Placental pericyte (primary cell): ENCODE data around the genes WDR48, MYRIP and TRAK1.

DNA sequence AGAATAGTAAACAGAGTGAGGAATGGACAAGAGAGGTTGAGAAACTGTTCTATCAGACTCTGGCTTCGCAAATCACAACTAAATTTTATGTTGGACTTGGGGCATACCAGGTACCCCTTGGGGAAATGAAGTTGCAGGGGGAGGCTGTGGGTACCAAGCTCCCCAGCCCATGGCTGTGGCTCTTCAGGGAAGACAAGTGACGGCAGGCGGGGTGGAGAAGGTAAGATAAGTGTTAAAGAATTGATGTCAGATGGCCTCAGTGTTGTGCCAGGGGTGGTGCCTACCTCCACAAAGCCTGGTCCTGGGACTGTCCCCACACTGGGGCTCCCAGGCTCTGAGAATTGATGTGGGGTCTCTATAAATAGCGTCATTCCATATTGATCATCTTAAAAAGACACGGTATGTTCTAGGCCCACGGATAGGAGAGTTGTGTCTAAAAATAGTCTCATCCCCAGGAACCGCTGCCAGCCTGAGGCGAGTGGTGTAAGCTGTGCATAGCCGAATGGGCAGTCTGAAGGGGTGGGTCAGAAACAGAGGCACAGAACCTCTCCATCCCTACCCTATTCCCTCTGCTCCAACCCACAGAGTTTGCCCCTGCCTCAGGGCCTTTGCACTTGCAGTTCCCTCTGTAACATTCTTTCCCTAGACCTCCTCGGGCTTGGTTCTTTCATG is 5.1 kb downstream of the SCN5A start:
- CAGE, long polyA plus RNA: no peak

DNA sequence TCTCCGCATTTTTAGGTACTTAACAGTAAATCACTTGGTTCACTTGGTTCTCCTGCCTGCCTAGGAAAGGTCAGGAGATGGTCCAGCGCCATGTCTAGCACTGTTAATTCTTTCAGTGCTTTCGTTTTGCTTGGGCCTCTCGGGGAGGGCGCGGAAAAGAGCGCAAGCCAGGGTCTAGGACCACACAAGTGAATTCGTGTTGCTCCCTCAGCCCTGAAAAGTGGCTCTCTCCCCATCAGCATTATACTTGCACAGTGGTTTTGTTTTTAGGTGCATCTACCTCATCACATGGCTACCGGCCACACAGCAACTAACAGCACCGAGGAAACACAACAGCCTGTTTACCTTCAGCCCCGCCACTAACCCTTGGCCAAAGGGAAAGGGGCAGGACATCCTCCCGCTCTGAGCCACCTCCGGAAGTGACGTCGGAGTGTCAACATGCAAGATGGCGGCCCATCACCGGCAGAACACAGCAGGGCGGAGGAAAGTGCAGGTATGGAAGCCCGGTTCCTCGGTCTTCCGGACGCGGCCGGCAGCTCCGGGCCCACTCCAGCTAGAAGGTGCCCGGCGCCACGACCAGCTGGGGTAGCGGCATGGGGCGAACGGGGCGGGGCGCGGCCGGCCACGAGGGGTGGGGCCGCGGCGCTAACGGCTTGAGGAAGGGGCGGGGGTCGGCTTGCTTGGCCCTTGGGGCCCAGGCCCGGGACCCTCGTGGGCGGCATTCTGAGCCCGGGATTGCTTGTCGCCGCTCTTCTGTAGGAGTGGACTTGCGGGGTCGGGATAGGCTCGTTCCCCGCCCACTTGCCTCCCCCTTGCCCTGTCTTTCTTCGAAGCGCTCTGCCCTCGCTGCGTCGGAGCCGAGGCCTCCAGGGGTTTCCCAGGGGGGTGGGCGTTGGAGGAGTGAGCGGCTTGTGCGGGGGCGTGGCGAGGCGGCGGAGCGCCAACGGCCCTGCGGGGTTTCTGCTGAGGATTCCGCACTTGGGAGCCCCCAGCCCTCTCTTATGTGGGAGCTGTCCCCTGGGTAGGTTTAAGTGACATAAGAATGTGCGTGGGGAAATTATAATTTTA is at the start of gene WDR48:
WDR48 (plus strand) TSS at position 436 of the 1,068 bp plus-strand sequence.
- CAGE, long polyA plus RNA: start-site peak on the plus strand centred at position 447 of the sequence, 39 bp wide, 38 and 47 reads in 2 replicates

- CAGE, long polyA plus RNA: no peak
Measured at GRCh38 chr3:39122607-39123318, 15.3 kb downstream of the TTC21A start.

DNA sequence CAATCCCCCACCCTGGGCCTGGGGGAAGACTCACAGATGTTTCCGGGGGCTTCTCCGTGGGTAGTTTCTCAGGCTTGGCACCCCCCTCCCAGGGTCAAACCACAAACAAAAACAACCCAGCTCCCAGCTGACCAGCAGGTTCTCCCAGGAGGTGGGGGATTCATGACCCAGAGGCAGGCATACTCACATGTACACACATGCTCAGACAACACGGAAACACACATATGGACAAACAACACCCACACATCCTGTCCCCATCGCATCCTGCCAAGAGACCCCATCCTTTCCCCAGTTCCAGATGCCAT is 5.3 kb downstream of the CSRNP1 start:
- CAGE, long polyA plus RNA: no peak

DNA sequence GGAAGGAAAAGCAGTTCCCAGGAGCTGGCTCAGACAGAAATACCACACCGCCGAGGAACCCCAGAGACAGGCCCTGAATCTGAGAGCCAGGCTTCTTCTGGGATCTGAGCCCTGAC is 2.3 kb downstream of the CSRNP1 start:
- CAGE, long polyA plus RNA: no peak

DNA sequence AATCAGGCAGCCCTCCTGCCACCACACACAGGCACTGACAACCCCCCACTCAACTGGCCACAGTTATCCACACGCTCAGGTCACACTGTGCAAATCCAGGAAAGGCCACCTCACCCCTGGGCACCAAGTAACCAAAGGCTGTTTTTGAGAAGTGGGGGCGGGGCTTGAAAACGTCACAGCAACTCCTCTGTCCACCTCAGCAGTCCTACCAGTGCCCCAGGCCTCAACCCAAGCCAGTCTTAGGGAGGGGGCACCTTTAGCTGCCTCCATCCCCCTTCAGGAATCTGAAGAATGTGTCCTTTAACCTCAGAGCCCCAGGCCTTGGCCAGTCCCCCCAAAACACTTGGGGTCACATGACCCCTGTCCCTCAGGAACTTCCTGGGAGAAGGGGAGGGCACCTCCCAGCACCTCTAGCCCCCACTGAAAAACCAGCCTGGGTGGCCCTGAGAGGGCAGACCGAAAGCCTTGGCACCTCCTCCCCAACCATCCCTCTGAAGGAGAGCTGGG is 2.0 kb downstream of the CSRNP1 start:
- CAGE, long polyA plus RNA: no peak

DNA sequence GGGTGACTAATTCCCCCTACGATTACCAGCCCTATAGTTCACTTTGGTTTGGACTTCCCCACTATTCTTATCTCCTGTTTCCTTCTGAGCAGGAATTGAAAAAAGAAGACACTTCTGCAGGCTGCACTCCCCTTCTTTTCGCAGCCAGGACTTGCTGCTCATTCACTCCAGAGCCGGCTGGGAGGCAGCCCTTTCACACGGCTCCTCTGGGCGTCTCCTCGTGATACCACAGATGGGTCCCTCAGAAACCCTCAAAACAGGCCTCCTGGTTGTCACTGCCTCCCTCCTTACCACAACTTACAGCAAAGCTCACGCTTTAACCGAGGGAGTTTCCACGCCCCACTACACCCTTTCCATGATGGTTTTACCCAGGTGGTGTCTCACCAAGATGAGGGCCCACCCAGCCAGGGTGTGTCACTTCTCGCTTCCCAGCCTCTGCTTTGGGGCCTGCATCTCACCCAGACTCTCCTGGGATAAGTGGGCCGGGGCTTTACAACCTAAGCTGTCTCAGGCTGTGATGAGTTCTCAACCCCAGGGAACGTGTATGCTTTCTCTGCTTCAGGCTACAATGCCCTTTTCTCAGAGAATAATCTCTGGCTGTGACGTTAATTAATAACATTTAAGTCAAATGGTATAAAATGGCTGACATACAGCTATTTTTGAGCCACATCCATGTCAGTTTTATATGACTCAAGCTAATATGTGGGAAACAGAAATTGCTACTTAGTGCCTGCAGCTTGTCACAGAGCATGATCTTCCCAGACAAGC is 11.9 kb downstream of the CX3CR1 start:
- CAGE, long polyA plus RNA: no peak

GRCh38 chr3:39411402-39412361 is 5.2 kb downstream of the RPSA start:
- CAGE, long polyA plus RNA: no peak

DNA sequence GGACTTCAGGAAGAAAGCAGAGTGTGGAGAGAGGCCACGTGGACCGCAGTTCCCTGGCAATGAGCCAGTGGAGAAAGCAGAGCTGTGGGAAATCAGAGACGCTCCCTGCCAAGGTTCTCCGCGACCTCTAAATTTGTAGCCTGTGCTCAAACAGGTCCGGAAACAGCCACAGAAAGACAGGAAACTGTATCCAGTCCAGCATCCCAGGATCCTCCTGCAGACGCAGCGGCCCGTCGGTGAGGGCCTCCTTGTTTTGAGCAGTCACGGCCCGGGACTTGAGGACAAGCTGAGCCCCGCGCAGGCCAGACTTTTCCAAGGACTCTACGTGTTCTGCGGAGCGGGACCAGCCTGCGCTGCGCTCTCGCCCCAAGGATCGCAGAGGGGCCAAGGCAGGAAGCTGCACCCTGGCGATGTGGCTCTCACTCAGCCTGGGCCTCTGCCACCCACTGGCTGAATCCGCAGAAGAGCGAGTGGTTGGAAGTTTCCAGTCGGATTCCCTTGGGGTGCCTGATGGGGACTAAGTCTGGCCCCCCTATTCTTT is 22.3 kb downstream of the RPSA start:
- CAGE, long polyA plus RNA: no peak

DNA sequence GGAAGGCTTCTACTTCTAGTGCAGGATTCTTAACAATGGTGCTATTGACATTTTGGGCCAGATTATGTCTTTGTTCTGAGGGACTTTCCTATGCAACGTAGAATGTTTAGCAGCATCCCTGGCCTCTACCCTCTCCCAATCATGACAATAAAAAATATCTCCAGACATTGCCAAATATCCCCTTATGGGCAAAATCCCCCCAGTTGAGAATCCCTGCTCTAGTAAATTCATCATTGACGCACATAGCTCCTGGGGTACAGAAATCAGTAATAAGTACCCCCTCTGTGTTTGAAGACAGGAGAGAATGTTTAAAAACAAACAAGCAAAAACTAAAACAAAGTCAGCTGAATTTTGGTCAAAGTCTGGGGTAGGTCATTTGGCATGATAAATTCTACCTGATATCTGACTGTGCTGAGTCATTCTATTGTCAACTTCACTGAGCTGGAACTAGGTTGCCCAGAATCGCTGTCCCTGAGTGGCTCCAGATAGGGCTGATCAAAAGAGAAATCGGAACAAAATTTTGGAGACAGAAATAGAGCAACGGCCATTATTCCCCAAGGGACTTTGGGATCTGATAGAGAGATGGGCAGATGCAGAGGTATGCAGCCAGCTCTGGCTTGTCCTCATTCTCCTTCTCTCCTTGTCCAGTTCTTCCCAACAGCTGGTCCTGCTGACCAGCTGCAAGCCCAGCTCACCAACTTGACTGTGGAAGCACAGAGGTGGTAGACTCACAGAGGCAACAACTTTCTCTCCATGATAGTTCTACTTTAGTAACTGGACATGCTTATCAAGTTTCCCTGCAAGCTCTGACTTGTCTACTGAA is 57.4 kb upstream of the MYRIP start:
- CAGE, long polyA plus RNA: no peak

- CAGE, long polyA plus RNA: no peak
Measured at GRCh38 chr3:39808987-39810263, at the start of gene MYRIP. Gene MYRIP, plus strand, starts transcription at chr3:39809609.

DNA sequence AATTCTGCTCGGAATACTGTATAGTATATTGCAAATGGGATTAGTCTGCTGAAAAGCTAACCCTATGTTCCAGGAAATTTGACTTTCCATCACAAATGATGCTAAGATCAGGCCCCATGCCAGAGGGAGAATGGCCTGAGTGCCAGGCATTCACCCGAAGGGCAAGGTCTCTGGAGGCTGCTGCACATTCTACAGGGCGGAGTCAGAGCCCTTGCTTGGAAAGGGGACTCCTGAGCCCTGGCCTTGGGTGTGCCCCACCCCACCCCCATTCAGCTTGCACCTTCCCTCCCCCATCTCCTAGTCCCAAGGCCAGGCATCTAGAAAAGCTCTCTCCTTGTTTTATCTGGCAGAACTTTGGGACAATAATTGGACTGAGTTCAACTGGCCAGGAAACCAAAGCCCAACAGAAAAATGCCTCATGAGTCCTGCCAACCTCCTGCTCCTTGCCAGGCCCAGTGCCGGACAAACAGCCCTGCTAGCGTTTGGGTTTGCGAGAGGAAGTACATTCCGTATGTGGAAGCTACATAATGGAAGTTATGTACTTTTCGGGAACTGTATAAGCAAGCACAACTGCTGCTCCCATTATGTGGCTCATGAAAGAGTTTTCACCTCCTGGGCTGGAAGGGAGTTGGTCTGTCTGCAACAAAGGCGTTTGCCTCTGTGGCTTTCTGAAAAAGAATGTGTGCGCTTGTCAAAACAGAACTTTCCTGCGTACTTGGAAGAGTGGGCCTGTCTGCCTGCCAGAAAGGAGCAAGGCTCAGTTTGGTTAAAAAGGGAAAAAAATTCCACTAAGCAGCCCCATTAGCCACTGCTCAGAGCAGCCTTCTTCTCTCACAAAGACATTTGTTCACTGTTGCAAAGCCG is 321.5 kb upstream of the CTNNB1 start:
- CAGE, long polyA plus RNA: no peak

DNA sequence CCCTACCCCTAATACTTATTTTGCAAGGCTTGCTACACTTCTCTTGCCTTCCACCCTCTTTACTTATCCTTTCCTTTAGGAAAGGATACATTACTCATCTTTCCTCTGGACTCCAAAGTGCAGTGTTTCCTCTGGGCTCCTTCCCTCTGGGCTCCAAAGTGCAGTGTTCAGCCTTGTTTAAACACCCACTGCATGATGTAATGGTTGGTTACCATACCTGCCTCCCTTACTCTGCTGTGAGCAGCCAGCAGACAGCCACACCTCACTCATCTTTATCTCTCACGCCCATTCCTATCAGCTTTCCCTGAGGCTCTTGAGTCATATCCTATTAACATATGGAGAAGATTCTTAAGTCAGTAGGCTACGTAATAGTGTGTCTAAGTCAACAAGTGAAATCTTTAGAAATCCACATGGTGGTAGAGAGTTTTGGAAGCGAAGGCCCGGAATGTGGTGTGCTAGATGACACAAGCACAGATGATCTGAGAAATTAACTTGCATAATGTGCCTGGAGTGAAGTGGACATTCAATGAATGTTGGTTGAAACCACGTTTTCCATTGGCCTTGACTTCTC is 97.2 kb upstream of the CTNNB1 start:
- CAGE, long polyA plus RNA: no peak

DNA sequence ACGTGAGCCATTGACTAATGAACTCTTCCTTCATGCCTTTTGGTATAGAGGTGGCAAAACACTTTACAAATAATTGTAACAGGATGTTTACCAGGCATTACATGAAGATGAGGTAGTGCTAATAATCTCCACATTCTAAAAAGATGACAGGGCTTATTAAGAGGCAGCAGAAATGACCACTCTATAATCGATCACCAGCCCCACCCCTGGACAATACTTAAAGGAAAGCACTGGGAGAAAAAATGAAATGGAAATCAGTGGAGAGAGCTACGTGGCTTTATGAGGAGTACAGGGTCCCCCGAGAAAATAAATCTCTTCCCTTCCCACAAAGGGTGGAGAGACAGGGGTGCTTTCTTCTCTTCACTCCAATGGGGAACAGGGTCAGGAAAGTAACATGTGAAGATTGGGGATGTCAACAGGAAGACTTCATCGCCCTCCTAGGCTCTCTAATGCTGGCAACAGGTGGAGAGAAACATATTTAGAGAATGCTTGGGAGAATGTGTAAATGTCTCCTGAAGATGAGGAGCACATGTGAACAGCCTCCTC is 32.1 kb upstream of the CTNNB1 start:
- CAGE, long polyA plus RNA: no peak

GRCh38 chr3:42013308-42014157 is 51.6 kb upstream of the ULK4 start:
- CAGE, long polyA plus RNA: no peak

DNA sequence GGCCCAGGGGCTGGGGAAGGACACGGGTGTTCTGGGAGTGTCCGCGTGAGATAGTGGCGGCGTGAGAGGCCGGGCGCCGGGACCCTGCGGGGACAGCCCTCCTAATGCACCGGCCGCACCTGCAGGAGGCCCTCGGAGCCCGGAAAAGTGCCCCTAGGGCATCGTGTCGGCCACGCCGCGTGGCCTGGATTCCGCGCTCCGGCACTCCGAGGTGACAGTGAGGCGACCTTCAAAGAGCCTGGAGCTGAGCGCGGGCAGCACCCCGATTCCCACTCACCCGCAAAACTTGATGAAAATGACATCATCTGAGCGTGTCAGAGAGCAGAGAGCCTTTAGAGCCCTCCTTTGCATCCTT is 52.2 kb upstream of the ULK4 start:
- CAGE, long polyA plus RNA: no peak

DNA sequence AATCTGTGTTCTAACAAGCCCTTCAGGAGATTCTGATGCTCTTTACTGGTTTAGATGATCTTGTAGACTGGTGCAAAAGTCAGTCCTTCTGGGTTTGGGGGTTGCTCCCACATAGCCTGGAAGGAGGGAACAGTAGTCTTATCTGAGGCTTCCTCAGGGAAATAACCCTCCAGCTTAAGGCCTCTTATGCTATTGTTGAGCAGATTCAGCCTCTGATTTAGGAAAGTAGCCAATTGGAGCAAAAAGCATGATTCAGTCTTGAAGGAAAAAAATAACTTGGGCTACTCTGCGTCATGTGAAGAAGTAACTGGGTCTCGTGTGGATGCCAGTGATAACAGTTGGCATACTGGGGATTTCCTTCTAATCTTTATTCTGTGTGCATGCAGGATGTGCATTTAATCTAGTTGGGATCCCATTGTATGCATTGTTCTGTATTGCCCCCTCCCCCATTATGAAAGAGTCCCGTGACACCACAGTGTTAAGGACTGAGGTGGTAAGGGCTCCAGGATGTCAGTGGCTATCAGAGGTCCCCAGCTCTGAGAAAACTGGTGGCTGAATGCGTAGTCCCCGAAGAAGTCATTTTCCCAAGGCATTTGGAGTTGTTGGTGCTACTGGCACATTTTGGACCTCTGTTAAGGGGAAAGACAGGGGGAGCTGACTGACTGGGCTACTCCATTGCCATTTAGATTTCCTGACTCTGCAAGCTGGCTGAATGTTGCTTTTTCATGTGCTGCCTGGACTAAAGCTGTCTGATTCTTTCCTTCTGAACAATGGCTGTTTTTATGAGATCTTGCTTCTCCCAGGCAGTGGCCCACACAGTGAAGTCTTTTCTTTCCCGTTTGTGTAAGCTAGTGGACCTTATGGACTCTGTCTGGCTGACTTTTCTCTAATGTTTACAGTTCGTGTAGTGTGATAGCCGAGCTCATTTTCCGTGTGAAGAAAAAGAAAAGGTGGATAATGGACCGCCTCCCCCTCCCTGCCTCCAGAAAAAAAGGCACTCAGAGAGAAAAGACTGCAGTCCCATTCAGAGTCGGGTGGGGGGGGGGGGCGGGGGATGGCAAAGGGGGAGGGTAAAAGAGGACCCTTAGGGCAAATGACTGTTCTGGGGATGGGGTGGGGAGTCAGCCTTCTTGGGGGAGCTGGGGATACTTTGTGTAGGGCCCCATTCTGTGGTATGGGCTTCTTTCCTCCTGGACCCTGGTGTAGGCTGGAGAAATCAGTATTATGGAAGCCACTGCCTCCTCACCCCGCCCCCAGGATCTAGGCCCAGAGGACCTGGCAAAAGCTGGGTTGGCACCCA is 38.4 kb upstream of the TRAK1 start:
- CAGE, long polyA plus RNA: no peak

DNA sequence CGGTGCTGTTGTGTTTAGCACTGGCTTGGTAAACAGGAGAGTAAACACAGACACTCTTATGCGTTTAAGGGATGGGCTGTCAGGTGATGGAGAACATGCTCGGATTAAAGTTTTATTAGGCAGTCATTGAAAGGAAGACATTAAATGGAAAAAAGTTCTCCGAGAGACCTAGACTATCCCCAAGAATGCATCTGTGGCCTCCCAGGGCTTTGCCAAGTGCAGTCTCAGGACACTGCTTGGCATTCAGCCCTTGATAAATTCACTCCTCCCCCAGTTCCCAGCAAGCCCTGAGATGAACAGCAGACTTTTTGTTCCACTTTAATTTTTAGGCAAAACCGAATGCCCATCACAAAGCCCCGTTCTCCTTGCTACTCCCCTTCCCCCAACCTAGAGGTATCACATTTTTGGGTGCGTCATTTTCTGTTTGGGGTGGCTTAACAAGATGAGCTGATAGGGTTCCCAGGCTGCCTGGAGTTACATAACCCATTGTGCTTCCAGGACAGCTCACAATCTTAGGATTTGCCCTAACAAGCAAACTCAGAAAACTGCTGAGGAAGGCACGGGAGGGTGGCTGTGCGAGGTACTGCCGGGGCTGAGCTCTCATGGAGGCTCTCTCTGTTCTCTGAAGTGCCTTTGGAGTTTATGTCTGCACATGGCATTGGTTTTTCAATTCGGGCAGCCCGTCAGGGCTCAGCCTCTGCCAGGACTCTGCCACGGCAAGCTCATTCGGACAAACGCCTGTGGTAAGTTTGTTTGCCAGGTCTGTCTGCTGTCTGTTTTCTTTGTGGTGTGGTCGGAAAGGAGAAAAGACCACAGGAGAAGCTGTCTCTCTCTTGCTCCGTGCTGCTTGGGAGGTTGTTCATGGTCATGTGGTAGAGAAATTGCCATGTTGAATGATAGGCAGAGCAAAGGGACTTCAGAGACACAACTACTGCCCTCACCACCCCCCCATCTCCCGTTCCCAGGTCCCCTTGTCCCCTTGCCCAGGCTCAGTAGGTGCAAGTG is at the start of gene TRAK1:
TRAK1 (plus strand) TSS at position 540 of the 1,005 bp plus-strand sequence.
- CAGE, long polyA plus RNA: no peak

GRCh38 chr3:42099514-42100172 is 8.5 kb downstream of the TRAK1 start:
- CAGE, long polyA plus RNA: no peak

DNA sequence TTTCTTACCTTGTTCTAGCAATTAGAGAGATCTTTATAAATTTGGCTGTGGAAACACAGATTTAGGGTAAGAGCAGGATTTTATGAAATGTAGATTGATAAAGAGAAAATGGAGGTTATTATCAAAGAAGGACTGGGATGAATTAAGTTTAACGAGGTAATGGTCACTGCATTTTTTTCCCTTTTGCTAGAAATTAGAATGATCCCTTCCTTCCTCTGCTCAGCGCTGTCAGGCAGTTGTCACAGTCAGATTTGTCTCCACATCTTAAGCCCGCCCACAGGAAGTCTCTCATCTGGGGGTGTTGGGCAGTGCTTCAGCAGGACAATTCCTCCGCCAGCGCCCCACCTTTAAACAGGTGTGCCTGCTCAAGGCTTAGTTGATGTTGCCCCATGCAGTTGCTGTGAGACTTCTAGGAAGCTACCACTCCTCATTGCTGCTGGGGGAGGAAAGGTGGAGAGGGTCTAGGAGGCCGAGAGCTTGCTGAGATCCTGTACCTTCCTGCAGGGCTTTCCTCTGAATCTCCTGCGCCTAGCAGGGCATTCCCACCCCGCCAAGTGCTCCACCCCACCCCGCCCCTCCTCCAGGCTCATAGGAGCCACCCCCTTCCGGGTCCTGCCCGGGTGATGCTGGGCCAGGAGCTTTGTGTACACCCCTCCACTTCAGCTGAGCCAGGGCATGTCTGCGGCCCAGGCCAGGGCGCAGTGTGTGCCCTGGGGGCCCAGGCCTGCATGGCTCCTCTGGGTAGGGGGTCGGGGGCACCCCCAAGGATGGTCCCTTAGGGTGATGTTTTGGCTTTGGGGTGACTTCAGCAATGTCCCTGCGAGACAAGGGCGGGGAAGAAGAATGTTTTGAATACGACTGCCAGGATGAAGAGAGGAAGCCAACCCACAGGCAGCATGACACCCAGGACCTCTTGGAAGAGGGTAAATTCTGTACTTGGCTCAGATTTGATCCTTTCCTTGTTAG is 68.7 kb downstream of the TRAK1 start:
- CAGE, long polyA plus RNA: no peak